H4 (cell line): ENCODE measurements around the genes FBXO15 and SMIM21.

DNA sequence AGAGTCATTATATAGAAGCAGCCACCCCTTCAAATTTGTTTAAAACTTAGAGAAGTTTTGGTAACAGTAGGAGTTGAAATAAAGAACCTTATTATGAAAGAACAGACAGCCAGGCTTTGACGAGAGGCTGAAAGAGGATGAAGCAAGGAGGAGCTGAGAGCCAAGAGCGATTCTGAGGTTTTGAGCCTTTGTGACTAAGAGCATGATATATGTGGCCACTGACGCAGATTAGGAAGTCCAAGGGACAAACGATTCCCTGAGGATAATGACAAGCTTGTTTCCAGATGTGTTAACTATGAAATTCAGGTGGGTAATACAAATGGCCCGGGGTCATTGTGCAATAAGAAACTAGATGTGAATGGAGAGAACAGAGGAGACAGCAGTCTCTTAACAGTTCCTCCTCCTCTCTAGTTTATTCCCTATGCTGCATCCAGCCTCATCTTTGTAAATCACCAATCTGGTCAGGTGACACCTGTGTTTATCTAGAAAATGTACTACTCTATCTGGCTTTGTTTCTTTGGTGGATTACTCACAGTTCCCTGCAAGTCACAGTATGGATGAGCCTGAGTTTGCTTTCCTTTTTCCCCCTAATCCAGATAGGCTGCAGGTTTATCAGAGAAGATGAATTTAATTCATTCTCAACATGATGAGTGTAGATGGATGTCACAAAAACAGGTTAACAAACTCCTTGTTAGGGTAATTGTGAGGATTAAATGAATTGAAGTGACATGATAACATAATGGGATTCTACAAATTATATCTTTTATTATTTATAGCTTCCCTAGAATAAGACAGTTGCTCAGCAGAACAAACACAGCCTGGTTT lies 84.3 kb downstream of the SOCS6 start:
- RAMPAGE, long total RNA, result no peak

DNA sequence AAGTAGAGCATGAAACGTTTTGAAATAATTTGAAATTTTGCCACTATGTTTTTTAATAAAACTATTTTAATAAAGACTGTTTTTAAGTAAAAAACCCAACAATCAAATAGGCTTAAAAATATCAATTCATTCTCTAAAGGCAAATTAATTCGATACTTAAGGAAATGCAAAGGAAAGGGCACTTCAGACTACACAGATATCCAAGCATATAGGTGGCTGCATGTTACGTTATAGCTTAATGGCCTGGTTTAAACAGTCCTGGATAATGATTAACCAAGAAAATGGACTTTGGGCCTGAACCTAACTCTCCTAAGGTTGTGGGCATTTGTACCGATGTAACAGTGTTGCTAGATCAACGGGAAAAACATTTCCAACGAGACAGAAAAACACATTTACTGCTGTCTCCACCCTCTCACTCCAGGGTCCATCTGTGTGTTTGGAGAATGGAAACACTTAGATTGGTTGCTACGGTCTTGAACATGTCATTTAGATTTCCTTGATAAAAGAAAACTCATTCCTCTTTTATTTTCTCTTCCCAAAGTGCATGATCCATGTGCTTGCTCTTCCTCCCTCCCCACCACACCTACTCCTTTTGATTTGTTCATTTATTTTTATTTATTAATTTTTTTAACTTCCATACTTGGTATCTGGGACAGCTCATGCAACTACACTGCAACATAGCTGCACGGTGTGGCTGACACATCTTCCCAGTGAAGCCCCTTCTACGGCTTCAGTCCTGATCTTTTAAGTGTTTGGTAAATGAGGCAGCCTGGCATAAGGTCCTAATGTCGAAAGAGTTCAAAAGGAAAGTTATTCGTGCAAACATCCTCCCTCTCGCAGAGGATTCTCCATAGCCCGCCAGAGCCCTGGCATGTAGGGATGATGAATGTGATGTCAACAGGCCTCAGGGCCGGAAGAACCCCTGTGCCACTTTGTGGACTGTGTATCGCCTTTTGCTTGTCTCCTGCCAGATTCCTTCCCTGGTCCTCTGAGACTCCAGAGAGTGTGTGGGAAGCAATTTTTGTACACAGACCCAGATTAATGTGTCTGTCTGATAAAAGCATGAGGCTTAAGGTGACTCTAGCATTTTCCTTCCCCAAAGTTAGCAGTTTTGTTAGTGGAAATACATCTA lies 88.2 kb downstream of the SOCS6 start:
- RAMPAGE, long total RNA, result no peak

DNA sequence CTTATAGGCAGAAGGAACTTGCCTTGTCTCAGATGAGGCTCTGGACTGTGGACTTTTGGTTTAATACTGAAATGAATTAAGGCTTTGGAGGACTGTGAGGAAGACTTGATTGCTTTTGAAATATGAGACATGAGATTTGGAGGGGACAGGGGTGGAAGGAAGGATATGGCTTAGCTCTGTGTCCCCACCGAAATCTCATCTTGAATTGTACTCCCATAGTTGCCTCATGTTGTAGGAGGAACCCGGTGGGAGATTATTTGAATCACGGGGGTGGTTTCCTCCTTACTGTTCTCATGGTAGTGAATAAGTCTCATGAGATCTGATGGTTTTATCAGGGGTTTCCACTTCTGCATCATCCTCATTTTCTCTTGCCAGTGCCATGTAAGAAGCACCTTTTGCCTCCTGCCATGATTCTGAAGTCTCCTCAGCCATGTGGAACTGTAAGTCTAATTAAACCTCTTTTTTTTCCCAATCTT lies 310.5 kb downstream of the SOCS6 start:
- RAMPAGE, long total RNA, result no peak

- RAMPAGE, long total RNA, result no peak
Measured at GRCh38 chr18:70641226-70641682, 352.4 kb downstream of the SOCS6 start.

GRCh38 chr18:70996541-70996782 lies 707.6 kb downstream of the SOCS6 start:
- RAMPAGE, long total RNA, result no peak

GRCh38 chr18:73340157-73340908 lies 472.5 kb upstream of the NETO1 start:
- RAMPAGE, long total RNA, result no peak

GRCh38 chr18:74082356-74082849 lies 65.2 kb downstream of the FBXO15 start:
- RAMPAGE, long total RNA, result no peak

DNA sequence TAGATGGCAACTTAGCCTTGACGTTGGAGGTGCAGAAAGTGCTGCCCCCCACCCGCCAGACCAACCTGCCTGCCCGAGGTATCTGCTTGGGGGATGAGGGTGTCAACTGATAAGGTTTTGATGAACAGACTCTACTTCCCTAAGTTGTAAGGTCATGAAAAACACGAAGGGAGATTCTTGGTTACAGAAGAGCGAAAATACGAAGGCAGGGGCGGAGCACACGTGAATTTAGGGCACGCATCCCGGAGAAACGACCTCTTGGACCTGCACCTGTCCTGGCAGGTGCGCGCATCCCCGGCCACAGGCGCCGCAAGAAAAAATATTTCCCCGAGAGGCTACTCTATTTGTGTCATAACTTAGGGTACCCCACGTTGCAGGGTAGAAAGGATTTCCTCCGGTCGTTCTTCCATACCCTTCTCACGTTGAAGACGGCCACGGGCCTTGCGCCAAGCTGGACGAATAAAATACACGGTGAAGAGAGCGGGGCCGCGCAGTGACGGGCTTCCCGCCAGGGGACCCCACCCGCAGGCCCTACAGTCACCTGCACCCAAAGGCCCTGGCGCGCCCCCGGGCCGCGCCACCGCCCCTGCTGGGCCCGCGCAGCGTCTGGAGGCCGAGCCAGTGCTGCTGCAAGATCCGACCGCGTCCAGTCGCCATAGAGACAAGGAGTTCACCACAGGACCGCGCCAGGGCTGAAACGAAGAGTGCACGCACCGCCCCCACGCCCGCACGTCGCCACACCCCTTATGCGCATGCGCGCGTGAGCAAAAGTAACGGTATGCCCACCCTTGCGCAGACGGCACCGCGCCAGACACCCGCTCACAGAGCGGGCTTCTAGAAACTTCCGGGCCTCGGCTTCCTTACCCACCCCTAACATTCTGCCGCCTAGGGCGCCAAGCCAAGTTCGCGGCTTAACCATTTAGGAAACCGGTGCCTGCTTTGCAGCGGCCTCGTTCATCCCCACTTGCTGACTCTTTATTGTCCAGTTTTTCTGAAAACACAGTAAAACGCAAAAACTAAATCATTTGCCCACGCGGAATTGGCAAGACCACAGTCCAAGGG lies at the start of gene FBXO15:
FBXO15 (minus strand) TSS at position 706 of the 1,062 bp plus-strand sequence.
- RAMPAGE, long total RNA, result no peak

- RAMPAGE, long total RNA, result no peak
Measured at GRCh38 chr18:74241986-74242301, 49.8 kb downstream of the CYB5A start.

- RAMPAGE, long total RNA, result no peak
Measured at GRCh38 chr18:74288547-74289116, 3.1 kb downstream of the CYB5A start.

DNA sequence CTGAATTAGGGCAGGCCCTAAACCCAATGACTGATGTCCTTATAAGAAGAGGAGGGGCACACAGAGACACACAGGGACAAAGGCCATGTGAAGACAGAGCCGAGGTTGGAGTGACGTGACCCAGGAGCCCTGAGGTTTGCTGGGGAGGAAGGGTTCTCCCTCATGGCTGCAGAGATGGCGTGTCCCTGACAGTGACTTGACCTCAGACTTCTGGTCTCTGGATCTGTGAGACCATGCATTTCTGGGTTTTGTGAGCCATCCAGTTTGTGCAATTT lies 15.8 kb upstream of the CNDP2 start:
- RAMPAGE, long total RNA, result no peak

DNA sequence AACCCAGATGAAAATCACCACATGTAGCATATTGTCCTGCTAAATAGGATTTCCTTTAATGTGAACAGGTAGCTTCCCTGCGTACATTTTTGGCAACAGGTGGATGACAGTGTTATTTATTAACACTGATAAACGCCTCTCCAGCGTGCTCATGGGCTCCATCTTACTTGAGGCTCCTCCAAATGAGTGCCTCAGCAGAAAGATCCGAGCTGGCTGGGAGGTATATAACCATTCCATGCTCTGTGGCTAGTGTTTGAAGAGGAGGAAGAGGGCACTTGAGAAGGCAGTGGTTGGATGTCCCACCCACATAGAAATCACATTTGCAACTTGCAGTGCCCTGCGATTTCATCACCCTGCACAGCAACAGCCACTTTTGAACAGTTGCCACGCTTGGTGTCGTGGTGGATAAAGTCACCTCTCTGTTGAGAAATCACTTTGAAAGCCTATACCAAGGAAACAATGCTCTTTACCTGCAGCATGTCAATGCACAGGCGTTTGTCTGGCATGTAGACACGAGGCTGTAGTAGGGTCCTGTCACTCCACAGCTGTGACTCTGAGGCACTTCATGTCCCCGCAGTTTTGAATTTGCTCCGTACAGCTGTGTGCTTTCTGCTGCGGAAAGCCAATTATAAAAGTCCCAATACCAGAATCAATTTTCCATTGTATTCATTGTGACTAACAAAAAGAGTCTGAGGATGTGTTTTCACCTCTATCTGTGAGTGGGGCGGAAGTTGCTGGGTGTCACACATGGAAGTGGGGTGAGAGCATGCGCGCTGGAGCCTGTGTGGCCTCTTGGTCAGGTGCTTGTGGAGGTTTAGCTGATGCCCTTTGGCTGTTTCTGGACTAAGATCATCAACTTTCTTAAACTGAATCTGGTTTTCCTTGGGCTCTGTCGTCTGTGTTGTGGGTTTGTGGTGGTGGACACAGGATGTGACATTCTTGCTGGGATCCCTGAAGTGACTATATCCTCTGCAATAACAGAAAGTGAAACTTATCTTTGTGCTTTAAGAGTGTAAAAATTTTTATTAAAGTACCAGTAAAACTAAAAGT lies 2.7 kb downstream of the CNDP2 start:
- RAMPAGE, long total RNA, result no peak

- RAMPAGE, long total RNA, result no peak
Measured at GRCh38 chr18:74517264-74517889, 16.9 kb upstream of the CNDP1 start.

- RAMPAGE, long total RNA, result no peak
Measured at GRCh38 chr18:74635039-74635414, 37.4 kb downstream of the ZNF407 start.

GRCh38 chr18:75010151-75010861 lies 198.6 kb downstream of the PTGR3 start:
- RAMPAGE, long total RNA, result no peak

- RAMPAGE, long total RNA, result no peak
Measured at GRCh38 chr18:75207880-75208797, 800 bp downstream of the PTGR3 start.

DNA sequence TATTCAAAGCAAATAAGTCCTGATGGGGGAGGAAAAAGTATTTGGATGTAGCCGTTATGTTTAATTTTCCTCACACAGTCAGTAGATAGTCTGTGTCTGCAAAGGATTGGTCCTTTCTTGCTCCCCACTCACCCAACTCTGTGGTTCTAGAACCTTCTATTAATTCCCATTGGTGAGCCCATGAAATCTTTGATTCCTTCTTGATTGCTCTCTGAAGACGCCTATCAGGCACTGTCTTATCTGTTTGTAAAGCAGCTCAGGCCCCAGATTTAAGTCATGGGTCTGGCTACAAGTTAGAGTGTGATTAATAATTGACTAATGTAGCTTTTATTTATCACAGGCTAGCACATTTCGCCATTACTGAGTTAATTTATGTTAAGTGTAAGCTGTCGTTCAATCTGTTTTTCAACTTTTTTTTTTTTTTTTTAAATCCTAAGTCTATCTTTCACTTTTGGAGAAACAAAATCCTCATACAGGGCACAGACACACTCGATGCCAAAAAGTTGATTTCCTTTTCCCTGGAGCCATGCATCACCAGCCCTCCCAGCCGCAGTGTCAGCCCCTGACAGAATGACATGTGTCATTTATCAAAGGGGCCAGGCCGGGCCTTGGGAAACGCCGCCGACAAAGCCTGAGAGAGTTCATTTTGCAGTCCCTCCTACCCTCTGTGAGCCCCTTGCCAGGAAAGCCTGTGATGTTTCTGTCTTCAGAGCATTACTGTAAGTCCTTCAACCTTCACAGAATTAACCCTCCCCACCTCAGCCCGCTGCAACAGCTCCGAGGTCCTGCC lies 15.8 kb downstream of the TSHZ1 start:
- RAMPAGE, long total RNA, result no peak

DNA sequence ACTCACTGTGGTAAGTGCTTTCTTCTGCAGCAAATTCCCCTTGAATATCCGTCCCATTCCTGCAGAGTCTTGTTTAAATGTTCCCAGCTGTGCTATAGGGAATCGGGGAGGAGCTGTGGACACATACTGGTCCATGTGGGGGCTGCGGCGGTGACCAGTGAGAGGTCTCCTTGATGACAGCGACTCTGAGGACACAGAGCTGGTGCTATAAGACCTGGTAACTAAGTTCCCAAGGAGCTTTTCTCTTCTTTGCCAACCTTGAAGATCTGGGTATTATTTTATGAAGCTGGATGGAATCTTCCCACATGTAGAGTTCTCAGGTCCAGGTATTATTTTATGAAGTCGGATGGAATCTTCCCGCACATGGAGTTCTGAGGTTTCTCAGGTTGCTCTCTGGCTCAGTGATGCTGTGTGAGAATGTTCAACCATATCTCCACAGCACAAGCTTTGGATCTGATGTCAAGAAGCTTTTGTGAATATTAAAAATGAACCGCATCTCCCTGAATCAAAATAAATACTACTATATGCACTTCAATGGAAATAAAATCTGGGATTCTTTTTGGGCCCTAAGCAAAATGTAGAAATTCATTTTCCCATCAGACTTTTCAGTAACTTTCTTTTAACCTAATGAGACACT lies at the start of gene SMIM21:
SMIM21 (minus strand) TSS at position 275 of the 637 bp plus-strand sequence.
- RAMPAGE, long total RNA, result no peak

- RAMPAGE, long total RNA, result no peak
Measured at GRCh38 chr18:75679063-75679915, 251.8 kb upstream of the SMIM21 start.

DNA sequence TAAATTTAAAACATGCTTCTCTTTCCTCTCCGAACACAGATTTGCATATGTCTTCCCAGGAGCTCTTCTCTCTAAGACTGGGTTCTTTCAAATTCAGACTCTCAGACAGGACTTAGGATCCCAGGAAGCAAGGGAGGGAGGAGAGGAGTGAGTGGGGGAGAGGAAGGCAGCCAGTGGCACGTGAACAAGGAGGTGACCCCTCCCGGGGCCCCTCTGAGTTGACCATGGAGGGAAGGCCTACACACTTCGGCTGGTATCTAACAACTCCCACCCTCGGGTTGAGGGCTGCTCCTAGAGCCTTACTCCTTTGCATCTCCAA lies 344.3 kb downstream of the ZNF516 start:
- RAMPAGE, long total RNA, result no peak